ENCODE measurements around the genes CEL and ADAMTS13.

DNA sequence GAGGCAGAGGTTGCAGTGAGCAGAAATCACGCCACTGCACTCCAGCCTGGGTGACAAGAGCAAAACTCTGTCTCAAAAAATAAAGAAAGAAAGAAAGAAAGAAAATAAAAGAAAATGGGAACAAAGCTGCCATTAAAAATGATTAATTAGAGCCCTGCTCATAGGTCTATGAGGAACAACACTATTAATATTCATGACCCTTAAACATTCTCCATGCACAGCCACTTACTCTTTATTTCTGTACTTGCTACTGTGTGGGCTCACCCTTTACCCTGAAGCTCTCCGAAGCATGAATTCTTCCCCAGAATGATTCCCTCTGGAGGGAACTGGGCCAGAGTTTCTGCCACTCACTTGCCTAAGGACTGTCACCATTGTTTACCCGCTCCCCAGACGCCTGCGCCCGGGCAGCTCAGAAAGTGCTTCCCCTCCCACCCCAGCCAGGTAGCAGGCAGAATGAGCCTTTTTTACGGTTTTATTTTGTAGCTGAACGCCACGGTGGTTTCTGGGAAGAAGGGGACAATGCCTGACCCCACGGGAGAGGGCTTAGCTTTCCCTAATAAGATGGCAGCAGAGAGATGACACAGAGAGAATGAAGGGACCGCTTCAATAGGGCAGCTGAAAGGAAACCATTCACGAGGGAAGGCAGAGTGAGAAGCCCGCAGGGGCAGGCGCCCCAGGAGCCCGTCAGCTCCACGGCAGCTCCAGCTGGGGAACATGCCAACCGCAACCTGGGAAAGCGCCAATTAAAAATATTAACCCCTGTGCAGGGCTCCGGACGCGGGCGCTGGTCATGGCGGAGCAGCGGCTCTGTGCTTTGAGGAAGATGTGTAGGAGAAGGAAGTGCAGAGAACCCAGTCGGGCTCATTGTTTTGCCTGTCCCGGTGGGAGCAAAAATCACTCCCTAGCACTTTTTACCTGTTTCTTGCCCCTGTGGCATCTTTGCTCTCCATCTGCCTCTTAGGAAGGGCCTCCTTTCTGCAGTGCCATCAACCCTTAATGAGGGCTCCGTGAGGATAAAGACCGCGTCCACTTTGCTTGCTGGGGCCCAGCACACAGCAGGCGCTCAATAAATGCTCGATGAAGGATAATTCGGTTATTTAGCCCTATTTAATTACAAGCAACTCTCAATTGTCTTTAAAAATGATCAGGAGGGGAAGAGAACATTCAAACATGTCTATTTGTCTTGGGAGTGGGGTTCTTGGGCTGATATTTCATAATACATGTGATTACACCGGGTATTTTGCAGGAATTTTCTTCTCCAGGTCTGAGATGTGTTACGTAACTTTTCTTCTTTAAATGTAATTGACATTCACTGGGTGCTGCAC, 20.3 kb upstream of the NTNG2 start:
- RRBS, result 5% methylated on average over 8 of the region's 34 CpGs

- RRBS, result 1% methylated on average over 26 of the region's 61 CpGs
These were observed 627 bp upstream of the NTNG2 start for GRCh38 chr9:132161001-132161861.

DNA sequence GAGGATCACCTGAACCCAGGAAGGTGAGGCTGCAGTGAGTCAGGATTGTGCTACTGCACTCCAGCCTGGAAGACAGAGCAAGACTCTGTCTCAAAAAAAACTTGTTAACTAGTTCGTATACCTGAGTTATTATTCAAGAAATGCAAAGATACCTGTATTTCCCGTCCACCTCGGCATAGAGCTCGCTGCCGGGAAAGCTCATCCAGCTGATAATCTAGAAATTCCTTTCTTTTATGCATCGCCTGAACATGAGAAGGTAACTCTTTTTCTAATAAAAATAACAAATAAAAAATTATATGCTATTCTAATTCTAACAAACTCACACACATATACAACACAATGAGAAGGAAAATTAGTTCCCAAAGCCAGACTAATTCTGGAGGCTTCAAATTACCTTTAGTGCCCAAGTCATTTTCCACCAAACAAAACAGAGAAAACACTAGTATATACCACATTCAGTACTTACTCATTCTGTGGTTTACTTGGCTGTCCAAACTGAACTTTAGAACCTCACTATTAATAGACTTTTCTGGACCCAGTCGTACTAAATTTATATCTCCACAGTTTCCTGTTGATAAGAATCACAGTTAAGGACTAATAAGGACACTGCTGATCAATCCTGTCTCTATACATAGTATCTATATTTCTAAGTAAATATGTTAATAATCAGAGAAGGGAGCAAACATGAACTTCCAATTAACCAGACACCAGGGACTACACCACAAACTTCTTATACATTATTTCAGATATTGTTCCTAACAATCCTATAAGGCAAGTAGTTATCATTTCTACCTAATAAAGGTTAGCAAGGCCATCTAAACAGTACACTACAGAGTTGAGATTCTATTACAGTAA, 66.5 kb downstream of the SETX start:
- RRBS, result no CpG with 5 or more reads among the region's 7 CpGs

DNA sequence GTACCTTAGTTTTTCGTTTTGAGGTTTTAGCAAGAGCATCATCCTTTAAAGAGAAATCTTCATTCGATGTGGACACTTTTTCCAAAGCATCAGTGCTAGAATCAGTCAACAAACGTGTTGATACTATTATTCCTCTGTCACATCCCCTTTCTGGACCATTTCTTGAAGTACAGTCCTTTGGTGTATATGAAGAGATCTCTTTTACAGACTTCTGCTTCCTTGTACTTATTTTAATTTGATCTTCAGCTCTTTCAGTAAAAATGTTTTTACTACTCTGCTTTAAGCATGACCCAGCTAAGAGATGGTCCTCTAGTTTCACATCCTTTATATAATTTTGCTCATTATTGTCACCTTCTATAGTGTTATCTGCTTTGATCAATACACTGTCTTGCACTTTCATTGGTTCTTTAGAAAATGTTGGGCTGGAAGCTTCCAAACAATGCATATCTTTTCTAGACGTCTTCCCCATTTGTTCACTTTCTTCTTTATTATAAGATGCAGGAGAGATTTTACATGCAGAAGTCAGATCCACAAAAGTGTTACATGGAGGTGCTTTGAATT, 25.5 kb downstream of the SETX start:
- RRBS, result no CpG with 5 or more reads among the region's 4 CpGs

DNA sequence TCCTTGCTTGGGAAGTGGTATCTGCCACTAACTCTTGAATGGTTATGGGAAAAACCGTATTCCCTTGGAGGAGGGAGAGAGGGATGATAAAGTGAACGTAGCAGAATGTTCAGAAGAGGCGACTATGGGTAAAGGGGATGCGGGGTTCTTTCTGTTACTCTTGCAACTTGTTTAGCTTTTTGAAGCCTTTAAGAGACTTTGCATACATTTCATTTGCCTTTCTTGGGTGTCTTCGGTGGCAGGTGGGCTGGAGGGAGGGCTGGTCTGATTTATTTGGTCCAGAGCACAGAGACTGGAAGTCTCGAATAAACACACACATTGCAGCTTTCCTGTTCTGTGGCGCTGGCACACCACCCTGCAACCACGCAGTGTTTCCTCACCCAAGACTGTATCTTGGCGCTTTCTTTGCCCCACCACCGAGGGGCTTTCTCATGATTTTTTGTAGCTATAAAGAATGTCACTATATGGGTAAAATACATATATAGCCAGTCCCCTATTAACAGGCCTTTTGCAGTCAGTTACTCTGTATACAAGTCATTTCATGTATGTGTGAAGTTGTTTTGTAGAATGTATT, 23.1 kb downstream of the TTF1 start:
- RRBS, result no CpG with 5 or more reads among the region's 10 CpGs

DNA sequence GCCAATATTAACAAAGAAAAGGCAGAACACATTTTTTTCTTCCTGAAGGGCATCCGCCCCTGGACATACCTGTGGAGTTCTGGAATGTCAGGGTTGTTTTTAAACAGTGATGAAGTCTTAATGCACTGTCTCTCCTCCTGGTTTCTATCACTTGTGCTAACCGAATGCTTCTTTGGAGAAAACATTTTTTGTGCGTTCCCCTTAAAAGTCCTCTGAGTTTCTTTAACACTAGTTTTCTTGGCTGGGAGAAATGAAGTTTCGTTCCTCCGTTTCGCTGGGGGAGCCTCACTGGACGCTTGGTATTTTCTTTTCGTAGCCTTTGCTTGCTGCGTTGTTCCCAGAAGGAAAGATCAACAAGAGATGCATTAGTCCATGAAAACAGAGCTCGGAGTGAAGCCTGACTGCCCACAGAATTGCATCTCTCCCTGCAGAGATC, 7.4 kb downstream of the DDX31 start:
- RRBS, result no CpG with 5 or more reads among the region's 10 CpGs

- RRBS, result 87% methylated on average over 2 of the region's 31 CpGs
These were observed 6.9 kb upstream of the CEL start for GRCh38 chr9:133054586-133055512.

- RRBS, result no CpG with 5 or more reads among the region's 10 CpGs
These were observed at the start of gene CEL for GRCh38 chr9:133061847-133062278. Gene CEL, plus strand, starts transcription at chr9:133061981.

DNA sequence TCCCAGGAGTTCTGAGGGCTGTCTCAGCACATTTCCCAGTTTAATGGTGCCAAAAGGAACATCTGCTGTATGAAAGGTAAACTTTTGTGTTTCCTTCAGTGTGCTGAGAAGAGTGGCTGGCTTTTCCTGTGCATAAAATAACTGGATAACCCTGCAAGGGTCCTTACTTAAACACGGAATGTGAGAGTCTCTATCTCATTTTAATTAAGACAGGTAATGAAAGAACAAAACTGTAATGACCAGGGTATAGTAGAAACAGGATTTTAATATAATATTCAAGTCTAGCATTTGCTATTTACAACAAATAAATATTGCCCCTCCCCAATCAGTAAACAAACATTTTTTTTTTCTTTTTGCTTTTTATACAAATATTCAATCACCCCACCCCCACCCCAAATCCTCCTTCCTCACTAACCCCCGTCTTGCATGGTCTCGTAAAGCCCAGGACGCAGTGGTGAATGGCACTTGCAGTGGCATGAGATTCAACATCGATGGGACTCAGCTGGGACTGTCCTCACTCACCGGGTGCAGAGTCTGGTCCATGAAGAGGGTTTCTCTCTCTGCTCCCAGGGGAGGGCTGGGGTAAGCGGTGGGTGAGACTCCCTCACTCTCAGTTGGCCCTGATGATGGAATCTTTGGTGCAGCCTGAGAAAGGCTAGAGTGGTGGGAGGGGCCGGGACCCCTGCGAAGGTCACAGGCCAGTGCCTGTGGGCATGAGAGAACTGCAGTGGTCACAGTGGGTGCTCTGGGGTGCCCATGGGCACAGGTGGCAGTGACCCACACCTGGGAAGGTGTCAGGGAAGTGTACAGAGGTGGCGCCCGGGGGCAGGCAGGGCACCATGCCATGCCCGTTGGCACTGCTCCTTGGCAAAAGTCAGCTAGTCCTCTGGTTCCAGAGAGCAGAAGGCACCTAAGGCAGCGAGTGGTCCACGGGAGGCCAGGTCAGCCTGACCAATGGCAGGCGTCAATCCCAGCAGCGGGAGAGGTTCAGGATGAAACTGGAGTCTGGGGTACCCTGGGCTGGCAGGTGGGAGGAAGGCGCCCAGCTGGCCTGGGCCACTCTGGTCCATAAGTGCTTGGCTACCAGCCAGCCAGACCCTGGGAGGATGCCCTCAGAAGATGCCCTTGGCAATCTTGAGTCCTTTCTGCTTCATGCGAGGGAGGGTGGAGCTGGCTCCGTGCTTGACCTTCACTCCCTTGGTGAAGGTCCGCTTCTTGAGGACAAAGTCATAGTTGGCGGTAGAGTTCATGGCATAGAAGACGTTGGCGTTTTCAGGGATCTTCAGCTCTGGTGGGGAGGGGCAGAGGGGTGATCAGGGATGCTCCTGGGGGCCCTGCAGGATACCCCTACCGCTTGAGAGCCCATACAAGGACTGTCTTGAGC, 23.1 kb downstream of the RALGDS start:
- RRBS, result no CpG with 5 or more reads among the region's 24 CpGs

- RRBS, result 98% methylated on average over 4 of the region's 12 CpGs
These were observed 18.3 kb downstream of the RALGDS start for GRCh38 chr9:133102702-133103140.

GRCh38 chr9:133105628-133106129, 15.4 kb downstream of the RALGDS start:
- RRBS, result 100% methylated on average over 2 of the region's 19 CpGs

DNA sequence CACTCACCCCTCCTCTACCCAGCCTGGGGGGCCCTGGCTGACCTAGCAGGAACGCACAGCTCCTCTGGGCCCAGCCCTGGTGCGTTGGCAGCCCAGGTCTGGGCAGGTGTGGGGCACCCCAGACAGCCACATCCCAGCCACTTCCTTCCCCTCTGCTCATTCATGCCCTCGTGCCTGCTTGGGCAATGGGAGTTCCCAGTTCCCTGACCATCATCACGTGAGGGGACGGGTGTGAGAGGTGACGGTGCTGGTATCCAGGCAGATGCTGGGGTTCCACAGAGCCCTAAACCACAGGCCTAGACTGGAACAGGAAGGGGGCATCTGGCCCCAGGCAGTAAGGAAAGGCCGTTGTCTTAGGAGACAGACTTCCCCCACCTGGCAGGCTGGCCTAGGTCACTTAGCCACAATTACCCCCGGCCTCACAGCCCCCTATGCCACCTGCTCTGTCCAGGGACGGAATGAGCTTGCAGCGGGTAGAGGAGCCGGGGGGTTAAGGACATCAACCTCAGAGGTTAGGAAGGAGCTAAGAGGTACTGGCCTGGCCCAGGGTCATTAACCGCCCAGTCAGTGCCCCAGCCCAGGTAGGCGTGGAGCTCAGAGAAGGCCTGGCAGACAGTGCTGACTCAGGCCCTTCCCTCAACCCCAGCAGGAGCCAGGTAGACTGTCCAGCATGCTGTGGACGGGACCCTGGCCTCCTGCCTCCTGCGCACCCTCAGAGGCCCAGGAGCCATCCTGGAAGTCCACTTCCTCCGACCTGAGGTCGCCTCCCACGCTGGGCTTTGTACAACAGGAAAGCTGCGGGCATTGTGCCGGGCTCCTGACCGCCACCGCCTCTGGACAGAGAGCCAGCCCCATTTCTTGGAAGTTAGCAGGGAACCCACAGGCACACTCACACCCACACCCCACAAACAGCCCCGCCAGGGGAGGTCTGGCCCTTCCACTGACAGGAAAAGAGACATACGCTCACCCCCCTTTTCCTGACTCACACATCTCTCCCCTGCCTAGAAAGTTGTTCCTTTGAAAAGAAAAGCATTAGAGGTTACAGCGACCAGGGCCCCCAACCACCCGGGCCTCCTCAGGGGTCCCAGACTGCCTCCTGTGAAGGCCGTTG, 8.0 kb downstream of the RALGDS start:
- RRBS, result 23% methylated on average over 4 of the region's 27 CpGs

DNA sequence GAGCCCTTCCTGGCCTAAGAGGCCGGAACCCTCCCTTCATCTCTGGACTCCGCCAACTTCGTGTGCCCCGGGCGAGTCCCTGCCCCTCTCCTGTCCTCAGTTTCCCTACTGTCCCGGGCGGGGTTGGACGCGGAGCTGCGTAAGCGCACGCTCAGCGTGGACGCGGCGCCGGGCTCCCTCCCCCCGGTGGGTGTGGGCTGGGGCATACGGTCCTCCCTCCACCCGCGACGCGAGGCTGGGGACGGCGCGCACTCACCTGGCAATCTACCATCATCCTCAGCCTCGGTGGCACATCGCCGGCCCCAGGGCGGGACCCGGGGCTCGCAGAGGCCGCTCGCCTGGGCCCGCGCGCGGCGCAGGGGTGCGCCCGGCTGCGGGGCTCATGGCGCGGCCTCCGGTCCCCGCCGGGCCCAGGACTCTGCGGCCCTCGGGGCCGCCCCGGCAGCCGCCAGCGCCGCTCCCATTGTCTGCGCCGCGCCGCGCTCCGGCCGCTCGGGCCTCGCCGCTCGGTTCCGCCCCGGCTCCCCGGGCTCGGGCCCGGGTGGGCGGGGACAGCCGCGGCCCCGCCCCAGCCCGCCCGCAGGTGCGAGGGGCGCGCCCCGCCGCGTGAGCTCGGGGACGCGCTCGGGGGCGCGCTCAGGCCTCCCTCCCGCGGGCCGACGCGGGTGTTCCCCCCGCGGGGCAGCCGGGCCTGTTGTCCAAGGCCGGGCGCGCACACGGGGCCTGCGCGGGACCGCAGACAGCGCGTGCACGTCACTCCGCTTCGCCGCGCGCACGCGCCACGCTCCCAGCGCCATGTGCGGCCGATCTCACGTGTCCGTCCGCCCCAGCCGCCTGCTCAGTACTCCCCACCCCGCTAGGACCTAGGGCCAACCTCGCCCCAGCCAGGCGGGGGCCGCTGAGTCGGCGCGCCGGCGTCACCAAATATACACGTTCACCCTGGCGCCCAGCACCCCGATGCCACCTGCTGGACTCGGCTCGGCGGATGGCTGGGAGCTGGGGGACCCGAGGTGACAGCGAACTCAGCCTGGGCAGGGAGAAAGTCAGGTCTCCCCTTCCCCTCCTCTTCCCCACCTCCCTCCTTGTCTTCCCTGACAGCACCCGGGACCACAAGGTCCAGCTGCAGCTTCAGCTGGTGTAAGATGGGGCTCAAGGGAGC, 14.6 kb downstream of the GBGT1 start:
- RRBS, result 2% methylated on average over 38 of the region's 139 CpGs

DNA sequence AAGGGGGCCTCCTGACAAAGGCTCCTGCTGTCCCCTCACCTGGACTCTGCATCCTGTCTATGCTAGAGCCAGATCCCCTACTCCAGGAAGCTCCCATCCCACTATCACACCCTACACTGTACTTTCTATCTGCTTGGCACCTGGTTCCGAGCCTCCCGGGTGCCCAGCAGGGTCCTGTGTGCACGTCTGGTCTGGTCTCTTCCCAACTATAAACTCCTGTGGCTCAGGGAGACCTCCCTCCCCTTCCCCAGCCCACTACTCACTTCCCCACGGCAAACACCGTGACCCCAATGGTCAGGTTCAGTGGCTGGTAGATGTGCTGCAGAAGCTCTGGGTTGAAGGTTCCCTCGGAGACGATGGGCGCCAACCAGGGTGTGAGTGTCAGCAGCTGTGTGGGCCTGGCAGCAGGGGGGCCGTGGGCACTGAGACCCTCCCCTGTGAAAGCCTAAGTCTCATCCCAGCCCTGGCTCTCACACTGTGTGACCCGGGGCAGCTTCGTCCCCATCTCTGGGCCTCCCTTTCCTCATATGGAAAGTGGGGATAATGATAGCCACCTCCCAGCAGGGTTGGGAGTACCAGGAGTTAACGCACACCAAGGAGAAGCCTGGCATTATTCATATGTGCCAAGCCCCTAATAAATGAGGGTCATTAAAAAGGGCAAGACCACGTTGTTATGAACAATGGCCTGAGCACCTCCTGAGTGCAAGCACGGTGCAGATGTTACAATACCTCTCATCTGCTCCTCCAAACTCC, 8.6 kb downstream of the GBGT1 start:
- RRBS, result no CpG with 5 or more reads among the region's 14 CpGs

DNA sequence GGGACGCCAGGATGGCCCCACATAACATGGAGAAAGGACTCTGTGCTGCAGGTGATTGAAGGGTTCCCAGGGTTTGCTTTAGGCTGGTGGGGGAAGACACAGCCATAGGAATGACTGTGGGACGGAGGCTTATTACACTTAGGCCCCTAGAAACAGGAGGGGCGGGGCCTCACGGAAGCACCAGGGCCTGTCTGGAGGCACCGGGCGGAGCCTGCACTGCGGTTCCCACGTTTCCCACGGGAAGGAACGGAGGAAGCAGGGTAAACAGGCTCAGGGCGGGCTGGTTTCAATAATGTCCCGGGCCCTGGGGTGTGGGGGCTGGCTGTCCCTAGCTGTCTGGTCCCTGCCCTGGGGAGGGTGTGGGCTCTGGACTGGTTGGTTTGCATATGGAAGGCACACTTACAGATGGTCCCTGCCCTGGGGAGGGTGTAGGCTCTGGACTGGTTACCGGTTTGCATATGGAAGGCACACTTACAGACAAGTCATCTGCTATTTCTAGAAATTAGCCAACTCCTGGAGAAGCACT, 14.2 kb upstream of the OBP2B start:
- RRBS, result 37% methylated on average over 6 of the region's 13 CpGs

- RRBS, result 0% methylated on average over 2 of the region's 15 CpGs
These were observed 200 bp downstream of the RPL7A start for GRCh38 chr9:133348321-133348514.

DNA sequence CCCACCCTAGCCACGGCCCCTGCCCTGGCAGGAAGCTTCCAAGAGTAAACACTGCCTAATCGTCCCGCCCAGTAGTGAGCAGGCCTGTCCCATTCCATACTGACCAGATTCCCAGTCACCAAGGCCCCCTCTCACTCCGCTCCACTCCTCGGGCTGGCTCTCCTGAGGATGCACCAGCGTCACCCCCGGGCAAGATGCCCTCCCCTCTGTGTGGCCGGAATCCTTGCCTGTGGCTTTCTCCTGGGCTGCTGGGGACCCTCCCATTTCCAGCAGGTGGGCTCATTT, at the start of gene ADAMTS13:
ADAMTS13 (plus strand) TSS at position 92 of the 285 bp plus-strand sequence.
- RRBS, result no CpG with 5 or more reads among the region's 8 CpGs

DNA sequence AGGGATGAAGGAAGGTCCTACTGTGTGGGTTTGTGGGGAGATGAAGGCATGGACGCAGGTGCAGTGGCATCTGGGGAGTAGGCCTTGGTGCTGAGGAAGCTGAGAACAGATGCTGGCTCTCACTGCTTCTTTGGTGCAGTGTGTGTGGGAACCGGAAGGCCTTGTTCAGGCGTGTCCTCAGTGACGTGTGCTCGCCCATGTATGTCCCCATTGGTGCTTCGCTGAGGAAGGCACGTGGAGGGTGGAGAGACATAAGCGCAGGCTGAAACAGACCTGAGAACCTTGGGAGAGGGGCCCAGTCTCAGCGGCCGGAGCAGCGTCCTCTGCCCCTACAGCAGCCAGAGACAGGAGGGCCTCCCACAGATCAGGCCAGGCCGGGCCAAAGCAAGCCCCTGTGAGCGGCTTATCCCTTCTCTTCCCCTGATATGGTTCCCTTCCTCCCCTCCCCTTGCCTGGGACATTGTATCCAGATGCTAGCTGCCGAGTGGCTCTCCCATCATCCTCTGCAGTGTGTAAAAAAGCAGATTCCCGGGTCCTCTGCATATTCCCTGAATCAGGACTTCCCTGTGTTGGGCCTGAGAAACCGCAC, 18.8 kb upstream of the CACFD1 start:
- RRBS, result 88% methylated on average over 3 of the region's 16 CpGs

DNA sequence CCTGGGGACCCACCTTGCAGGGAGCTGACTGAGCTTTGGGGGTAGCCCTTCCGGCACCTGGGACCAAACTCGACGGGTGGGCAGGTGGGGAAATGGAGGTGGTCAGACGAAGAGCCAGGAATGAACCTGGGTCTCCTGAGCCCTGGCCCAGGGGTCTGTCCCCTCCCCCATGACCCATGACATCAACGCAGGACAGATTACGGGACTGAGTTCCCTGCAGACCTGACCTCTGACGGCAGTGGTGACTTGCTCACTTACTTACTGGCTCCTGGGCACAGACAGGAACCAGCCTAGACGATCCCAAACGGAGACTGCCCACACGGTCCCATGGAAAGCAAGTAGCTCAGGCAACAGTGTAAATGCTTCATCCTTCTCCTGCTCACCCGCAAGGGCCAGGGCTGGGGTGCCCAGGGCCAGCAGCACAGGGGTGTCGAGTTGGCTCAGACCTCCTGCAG, 5.4 kb downstream of the ADAMTSL2 start:
- RRBS, result 84% methylated on average over 1 of the region's 12 CpGs

DNA sequence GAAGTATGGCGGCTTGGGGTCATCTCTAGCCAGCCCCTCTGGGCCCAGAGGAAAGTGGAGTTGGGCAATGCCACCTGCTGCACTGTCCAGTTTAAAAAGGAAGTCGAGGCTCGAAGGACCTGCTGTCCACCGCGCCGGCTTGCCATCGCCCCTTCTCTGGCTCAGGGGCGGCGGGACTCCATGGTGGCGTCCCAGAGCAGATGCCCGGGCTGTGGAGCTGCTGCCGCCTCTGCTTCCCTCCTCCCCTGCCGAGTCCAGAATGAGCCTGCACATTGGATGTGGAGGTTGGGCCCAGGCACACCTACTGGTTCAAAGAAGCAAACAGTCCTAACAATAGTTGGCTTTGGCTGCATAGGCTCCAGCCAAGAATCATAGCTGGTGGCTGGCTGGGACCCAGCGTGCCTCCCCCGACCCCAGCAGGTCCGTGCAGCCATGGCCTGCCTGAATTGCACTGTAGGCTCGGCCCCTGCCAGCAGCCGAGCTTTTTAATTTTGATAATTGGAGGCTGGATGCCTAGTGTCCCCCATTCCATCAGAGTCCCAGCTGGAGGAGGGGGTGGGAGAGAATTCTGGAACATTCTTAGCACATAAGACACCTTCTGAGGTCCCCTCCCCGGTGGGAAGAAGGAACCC, 25.8 kb downstream of the ADAMTSL2 start:
- RRBS, result 94% methylated on average over 6 of the region's 19 CpGs

Measured in mononuclear cell (primary cell).